WTC11 (cell line): ENCODE results near the genes G6PC1 and NBR1.

DNA sequence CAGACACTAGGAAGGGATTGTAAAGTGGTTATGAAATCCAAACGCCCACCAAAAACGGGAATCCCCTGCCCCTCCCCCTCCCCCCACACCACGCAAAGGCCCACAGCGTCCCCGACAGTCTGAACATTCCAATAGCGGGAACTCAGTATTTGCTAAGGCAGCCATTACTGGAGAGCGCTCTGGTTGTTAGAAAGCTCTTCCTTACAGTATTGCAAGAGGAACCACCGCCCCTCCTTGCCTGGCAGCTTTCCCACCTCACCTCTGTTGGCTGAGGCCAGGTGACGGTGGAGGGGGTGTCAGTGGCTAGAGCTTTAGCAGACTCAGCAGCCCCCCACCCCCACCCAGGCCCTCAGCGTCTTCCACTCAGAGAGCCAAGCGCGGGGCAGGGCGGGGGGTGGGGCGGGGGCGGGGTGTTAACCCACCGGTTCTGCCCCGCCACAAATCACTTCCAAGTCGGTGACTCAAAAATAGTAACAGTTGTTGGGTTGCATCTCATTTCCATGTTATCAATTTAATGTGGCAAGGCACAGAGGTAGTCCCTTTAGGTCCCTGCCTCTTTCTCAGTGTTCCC, 2.2 kb upstream of the PLEKHH3 start:
- PRO-cap = bidirectional peak, plus-strand start at position 264 of the sequence, minus-strand start at position 263 of the sequence; bidirectional peak, plus-strand start outside the sequence, minus-strand start at position 365 of the sequence

- PRO-cap = no peak
Observed at GRCh38 chr17:42720221-42720672, 24.6 kb downstream of the EZH1 start.

GRCh38 chr17:42749642-42750016, 4.8 kb upstream of the EZH1 start:
- PRO-cap = no peak

- PRO-cap = no peak
Observed at GRCh38 chr17:42794525-42794998, 3.9 kb downstream of the COA3 start.

DNA sequence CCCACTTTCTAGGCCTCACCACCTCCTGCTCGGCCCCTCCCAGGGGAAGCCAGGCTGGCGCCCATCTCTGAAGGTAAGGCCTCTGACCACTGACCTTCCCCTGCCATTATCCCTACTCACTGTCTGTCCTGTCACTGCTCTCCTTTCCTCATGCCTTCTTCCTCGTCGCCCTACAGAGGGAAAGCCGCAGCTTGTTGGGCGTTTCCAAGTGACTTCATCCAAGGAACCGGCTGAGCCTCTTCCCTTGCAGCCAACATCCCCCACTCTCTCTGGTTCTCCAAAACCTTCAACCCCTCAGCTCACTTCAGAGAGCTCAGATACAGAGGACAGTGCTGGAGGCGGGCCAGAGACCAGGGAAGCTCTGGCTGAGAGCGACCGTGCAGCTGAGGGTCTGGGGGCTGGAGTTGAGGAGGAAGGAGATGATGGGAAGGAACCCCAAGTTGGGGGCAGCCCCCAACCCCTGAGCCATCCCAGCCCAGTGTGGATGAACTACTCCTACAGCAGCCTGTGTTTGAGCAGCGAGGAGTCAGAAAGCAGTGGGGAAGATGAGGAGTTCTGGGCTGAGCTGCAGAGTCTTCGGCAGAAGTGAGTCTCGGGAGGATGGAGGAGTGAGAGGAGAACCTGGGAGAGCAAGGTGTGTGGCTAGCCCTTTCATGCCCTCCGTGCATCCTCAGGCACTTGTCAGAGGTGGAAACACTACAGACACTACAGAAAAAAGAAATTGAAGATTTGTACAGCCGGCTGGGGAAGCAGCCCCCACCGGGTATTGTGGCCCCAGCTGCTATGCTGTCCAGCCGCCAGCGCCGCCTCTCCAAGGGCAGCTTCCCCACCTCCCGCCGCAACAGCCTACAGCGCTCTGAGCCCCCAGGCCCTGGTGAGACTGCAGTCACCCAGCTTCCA, 2.8 kb downstream of the COA3 start:
- PRO-cap = no peak

- PRO-cap = no peak
Observed at GRCh38 chr17:42833702-42833810, 359 bp downstream of the PSME3 start.

DNA sequence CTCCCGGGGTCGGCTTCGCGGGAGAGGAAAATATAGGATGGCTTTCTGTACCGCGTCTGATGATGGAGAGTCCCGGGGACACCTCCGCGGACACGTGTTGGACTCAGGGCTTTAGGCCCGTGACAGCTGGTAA, 480 bp downstream of the PSME3 start:
- PRO-cap = bidirectional peak, plus-strand start at position 41 of the sequence, minus-strand start outside the sequence

DNA sequence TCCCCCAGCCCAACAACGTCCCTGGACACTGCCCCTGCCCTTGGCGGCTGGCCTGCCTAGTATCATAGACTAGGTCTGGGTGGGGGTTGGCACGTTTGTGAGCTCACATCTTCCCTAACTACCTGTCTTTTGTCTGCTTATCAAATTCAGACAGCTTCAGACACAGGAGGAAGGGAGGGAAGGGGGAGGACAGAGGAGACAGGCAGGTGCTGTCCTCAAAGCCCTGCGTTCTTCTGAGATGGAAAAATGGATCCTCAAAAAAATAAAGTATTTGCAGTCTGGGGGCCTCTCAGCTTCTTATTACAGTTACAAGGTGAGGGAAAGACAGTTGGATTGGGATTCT, 718 bp downstream of the PSME3 start:
- PRO-cap = no peak

GRCh38 chr17:42845386-42846025, 1.1 kb downstream of the AOC2 start:
- PRO-cap = no peak

- PRO-cap = no peak
Observed at GRCh38 chr17:42893048-42893754, 7.4 kb upstream of the G6PC1 start.

DNA sequence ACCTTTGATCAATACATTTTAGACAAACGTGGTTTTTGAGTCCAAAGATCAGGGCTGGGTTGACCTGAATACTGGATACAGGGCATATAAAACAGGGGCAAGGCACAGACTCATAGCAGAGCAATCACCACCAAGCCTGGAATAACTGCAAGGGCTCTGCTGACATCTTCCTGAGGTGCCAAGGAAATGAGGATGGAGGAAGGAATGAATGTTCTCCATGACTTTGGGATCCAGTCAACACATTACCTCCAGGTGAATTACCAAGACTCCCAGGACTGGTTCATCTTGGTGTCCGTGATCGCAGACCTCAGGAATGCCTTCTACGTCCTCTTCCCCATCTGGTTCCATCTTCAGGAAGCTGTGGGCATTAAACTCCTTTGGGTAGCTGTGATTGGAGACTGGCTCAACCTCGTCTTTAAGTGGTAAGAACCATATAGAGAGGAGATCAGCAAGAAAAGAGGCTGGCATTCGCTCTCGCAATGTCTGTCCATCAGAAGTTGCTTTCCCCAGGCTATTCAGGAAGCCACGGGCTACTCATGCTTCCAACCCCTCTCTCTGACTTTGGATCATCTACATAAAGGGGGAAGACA, at the start of gene G6PC1:
Gene G6PC1, plus strand, starts transcription at position 115 of the 590 bp plus-strand sequence.
- PRO-cap = no peak

DNA sequence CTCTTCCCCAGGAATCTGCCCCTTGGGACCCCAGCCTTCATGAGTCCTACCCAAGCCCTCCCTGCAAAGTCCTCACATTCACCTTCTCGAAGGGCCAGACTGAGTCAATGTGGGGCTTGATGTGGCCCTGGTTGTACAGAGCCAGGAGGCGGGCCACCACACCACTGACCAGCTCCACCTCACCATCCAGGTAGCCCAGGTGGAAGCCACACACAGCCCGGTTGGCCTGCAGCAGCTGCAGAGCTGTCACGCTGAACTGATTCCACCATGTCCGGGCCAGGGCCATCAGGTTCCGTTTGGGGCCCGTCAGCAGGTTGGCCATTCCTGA, 6.0 kb downstream of the VAT1 start:
- PRO-cap = no peak

- PRO-cap = bidirectional peak, plus-strand start at chr17:43171225, minus-strand start at chr17:43171045
Observed at GRCh38 chr17:43170895-43171794, at the start of gene NBR1. NBR1 (plus strand) TSS chr17:43171214.

- PRO-cap = no peak
Observed at GRCh38 chr17:43290987-43291431, 62.6 kb upstream of the CCDC200 start.

- PRO-cap = bidirectional peak, plus-strand start at chr17:43315285, minus-strand start at chr17:43315268; bidirectional peak, plus-strand start at chr17:43315462, minus-strand start at chr17:43315396; bidirectional peak, plus-strand start at chr17:43315940, minus-strand start at chr17:43315660
Observed at GRCh38 chr17:43314721-43315763, 83.8 kb upstream of the ARL4D start.

DNA sequence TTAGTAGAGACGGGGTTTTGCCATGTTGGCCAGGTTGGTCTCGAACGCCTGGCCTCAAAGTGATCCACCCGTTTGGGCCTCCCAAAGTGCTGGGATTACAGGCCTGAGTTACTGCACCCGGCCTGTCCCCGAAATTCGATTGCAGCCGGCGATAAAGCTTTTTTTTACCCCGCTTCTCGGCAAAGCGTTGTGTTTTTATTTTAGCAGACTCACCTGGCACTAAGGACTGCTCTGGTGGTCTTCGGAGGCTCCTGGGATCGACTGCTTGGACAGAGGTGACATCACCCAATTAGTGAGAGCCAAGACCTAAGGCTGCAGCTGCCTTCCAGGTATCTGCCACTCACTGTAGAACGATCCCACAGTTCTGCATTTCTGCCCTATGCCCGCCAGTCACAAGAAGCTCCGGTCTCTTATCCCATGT, 82.1 kb upstream of the ARL4D start:
- PRO-cap = no peak

GRCh38 chr17:43360734-43361536, 37.9 kb upstream of the ARL4D start:
- PRO-cap = bidirectional peak, plus-strand start at chr17:43361051, minus-strand start at chr17:43360965; bidirectional peak, plus-strand start at chr17:43361292, minus-strand start at chr17:43361347

DNA sequence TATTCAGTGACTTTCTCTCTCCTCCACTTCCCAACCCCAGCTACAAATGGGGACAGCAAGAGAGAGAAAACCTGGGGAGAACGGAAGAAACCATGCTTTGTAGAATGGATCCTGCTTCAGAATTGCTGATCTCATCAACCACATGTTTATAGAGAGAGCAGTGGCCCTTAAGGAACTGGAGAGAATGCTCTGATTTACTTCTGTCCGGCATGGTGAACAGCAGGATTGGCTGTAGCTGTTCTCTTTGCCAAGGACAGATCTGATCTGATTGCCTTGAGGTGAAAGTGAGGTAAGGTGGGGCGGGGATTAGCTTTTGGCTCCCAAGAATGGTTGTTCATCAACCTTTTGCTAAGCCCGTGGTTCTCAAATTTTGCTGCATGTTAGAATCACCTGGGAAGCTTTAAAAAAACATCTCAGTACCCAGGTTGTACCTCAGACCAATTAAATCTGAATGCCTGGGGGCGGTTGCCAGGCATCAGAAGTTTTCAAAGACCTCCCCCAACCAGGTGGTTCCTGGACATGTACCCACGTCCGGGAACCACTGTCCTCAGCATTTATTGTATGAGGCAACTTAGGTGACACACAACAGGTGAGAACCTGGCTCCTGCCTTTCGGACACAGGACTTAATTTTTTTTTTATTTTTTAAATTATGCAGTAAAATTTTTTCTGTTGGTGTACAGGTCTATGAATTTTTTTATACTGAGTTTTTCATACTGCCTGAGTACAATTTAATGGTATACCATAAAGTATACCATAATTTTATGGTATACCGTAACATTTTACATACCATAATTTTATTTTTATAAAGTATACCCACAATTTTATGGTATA, 38.9 kb upstream of the DHX8 start:
- PRO-cap = no peak

DNA sequence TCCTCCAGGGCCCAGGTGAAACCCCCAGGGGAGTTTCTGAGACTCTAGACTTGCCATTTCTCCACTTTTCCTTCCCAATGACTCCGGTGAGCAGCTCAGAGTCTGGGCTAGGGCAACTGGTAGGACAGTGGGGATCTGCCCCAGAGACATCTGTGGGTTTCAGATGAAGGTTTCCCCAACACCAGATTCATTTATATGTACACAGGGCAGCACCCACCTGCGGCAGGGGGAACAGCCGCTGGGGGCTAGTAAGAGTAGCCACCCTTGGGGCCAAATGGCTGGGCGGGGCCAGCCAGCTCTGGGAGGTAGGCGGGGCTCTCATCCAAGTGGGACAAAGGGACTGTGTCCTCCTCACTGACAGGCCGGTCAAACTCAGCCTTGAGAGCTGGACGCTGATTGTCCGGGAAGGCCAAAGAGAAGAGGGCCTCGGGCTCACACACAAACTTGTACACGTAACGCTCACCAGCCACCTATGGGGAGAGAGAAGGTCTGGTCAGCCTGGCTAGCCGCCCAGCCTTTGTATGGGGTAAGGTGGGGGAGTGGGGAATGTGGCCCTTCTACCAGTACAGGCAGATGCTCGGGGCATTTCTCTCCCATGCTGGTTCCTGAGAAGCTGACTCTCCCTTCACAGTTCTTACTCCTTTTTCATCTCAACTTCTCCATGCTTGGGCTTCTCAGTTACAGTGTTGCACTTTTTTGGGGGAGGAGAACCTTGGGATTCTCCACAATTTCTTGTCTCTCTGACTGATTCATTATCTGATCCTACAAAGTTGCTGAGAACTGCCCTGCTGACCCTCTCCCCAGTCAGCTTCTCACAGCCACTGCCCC, 17.7 kb downstream of the ETV4 start:
- PRO-cap = no peak

DNA sequence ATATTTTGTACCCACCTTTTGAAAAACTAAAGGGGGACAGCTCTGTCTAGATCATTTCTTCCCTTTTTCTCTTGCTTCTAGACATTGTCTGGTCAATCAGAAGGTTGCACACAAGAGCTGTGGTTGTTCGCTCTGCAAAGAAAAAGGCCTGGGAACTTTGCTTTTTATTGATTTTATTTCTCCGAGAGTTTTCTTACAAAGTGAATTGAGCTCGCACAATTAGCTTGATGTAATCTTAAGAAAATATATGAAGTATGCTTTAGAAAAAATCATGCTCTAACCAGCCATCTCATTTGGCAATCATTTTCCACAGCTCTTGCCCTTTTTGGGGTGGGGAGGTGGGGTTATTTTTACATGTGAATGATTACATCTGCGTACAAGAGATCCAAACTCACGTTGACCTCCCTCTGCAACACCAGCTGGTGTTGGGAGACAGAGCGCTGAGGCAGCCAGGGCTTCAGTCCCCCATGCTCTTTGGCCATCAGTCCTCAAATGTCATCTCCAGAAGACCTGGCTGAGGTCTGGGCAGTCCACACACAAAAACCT, 21.4 kb downstream of the MEOX1 start:
- PRO-cap = no peak